Astrocyte (in vitro differentiated cells and primary cell): ENCODE measurements around the gene PEX13.

DNA sequence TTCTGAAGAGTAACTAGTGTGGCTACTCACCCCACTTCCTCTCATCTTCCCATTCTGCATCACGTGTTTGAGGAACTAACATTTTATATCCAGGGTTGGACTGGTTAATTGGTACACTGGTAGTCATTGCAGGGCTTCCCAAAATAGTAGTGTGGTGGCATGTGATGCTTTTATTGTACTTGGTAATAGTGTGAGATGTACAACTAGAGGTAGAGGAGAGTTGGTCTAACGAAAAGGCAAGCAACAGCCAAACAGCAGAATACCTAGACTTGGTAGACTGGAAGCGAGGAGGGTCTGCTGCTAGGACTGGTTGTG, 9.9 kb downstream of the VRK2 start:
- PRO-cap = no peak
- RRBS, 2 experiments = no CpG with 5 or more reads among the region's 3 CpGs

- PRO-cap = no peak
- RRBS, 2 experiments = 10 to 17% methylated on average over 1 of the region's 27 CpGs
Measured at GRCh38 chr2:58427581-58428094, 186.5 kb upstream of the FANCL start.

- PRO-cap = no peak
- RRBS, 2 experiments = no CpG with 5 or more reads among the region's 5 CpGs
Measured at GRCh38 chr2:60306243-60306917, 247.1 kb downstream of the BCL11A start.

DNA sequence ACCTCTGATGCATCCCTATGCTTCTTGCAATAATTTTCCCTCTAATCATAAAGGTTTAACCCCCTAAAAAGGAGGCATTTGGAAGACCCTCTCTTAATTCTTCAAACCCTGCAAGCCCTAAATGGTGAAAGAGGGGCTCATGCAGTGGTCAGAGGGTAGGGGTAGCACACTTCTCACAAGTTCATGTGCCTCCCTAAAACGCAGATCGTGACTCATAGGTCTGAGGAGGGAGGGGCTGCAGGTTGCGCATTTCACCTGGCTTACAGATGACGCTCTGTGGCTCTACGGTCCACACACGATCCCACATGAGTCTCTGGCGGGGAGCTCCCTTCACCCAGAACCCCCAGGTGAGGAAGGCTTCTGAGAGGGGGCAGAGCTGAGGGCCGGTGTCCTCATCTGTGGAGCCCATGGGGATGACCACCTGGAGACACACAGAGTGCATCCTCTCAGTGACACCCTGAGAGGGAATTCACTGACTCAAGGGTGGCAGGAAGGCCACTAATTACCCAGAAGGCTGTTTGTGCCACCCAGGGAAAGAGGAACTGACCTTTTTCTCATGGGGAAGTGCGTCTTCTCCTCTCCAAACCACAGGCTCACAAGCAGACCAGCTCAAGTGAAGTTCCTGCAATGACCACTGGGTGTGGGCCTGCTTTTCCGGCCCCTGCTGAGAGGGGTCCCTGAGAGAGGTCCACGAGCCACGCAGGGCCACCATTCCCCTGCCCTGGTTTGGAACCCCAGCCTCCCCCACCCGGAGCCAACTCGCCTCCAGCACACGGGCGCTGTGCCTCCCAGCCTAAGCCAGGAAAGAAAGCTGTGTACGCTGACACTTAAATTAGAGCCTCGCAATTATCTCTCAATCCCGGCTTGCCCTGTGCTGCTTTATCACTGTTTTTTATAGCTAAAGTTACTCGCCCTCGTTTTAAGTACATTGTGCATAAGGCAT, 114.2 kb downstream of the BCL11A start:
- PRO-cap = no peak
- RRBS, 2 experiments = 71% methylated on average over 6 of the region's 21 CpGs; no CpG with 5 or more reads in 1 of the 2 experiments

- PRO-cap = no peak
- RRBS, 2 experiments = 59 to 76% methylated on average over 2 of the region's 9 CpGs
Measured at GRCh38 chr2:60446446-60447374, 106.7 kb downstream of the BCL11A start.

GRCh38 chr2:60508253-60508883, 45.1 kb downstream of the BCL11A start:
- PRO-cap = no peak
- RRBS, 2 experiments = no CpG with 5 or more reads among the region's 8 CpGs

- PRO-cap = no peak
- RRBS, 2 experiments = no CpG with 5 or more reads among the region's 16 CpGs
Measured at GRCh38 chr2:60529711-60530587, 23.5 kb downstream of the BCL11A start.

DNA sequence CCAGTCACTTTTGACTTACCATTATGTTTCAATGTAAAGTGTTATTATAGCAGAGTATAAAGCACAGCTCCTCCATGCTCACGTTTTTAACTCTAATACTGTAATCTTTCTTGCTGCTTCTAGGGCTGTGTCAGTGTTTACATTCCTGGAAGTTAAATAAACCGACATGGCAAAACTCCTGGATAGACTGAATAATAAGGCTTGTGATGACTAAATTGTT, 20.5 kb downstream of the BCL11A start:
- PRO-cap = no peak
- RRBS, 2 experiments = no CpG with 5 or more reads among the region's 2 CpGs

- PRO-cap = no peak
- RRBS, 2 experiments = no CpG with 5 or more reads among the region's 12 CpGs
Measured at GRCh38 chr2:60545673-60546437, 7.6 kb downstream of the BCL11A start.

DNA sequence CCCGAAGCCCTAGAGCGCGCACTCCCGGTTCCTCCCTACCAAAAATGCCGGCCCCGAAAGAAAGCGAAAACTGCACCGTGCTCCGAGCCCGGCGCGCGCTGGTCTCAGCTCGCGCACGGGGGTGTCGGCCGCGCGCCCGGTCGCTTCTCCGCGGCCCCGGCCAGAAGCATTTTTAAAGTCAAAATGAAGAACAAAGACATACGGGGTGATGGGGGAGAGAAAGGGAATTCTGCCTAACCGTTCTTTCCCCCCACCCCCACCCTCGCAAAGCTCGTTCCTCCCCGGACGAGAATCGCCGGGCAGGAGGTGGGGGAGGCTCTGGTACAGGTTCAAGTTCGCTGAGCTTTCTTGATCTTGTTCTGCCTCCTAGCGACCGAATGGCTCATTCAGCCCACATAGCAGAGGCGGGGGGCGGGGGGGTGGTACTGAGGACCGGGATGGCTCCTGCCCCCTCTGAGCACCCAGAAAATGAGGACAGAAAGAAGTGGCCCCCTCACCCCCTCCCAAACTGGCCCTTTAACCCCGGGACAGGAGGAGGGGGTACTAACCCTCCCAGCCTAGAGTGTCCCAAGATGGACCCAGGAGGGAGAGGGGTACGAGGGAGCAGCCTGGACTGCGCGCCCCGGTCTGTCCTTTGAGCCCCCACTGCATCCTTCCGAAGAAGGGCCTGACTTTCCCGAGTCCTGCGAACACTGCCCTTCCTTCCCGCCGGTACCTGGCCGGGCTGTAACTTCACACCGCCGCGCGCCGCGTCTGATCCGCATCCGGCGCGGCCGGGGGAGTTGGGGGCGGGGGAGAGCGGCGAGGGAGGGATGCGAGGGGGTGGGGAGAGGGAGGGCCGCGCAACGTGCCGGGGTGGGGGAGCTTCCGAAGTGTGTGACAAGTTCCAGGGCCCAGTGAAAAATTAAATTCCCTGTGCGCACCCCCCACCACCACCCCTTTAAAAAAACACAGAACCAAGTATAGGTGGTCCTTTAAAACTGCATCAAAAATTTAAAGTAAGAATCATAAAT, 3.0 kb downstream of the BCL11A start:
- PRO-cap = no peak
- RRBS, 2 experiments = 1 to 3% methylated on average over 41 to 43 of the region's 71 CpGs

- PRO-cap = no peak
- RRBS, 2 experiments = 1 to 2% methylated on average over 25 to 26 of the region's 53 CpGs
Measured at GRCh38 chr2:60552248-60553006, 1.0 kb downstream of the BCL11A start.

DNA sequence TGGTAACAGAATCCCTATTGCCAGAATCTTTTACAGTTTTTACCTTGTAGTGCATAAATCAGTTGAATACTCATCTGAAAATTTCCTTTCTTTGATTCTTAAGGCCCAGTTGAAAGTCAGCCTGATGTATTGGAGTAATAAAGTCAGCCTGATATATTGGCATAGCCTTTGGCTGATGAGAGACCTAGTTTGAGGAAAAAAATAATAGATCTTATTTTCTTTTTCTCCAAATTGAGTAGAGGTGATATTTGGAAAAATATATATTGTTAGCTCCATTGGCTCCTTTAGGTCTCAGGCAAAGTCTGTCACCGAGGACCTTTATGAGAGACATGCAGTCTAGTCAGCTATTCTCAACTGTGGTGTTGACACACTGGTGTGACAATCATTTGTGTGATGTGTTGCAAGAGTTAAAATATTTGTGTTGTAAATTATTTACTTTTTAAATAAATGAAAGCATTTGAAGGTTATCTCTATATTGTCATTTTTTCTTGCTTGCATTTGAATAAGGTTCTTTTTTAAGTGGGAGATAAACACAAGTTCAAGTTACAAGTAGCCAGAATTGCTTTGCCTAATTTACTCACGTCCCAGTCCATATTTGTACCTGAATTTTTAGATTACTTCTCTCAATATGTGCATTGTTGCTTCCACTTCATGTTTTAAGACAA, 4.2 kb downstream of the REL start:
- PRO-cap = no peak
- RRBS, 2 experiments = no CpG with 5 or more reads among the region's 2 CpGs

DNA sequence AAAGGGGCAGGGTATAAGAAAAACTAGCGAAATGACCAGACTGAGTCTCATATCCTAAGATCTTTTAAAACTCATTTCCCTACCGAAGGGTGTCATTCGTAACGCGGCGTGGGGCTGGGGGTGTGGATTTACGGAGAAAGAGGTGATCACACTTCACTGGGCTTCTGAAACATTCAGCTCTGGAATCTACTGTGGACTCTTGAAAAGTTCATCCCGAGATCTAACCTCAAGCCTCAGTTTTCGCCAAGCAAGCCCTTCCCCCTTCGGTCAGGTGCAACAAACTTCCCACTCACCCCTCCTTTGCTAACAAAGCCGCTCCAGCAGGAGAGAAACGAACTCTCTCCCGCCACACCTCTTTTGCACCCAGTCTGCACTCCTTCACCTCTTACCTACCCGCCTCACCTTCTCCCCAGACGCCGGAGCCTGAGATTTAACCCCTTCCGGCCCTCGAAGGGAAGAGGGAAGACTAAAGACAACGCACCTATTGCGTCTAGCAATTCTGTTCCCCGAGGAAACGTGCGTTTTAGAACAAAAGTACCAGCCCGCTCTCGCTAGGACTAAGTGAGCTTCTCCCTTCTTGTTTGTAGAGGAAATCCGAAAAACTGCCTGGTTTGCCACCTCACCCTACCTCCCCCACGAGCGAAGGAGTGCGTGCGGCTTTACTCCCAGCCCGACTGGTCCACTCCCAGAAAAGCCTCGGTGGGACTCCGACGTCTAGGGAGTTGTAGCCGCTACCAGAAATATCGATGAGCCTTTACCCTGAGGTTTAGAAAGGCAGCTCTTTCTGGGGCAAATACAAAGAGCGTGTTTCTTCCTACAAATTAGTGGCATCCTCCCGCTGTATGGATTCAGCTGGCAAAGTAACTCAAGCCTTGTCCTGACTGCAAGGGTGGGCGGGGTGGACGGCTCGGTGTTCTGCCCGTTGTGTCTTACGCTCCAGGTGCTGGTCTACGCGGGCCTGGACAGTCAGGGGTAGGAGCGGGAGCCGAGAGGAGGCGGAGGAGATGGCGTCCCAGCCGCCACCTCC, at the start of gene PEX13:
TSS of gene PEX13 (plus strand) at position 965 of the 1,027 bp plus-strand sequence.
- PRO-cap = bidirectional peak, plus-strand start at position 965 of the sequence, minus-strand start at position 676 of the sequence
- RRBS, 2 experiments = no CpG with 5 or more reads among the region's 50 CpGs

GRCh38 chr2:61266433-61267189, 104.6 kb downstream of the C2orf74 start:
- PRO-cap = no peak
- RRBS, 2 experiments = no CpG with 5 or more reads among the region's 6 CpGs

DNA sequence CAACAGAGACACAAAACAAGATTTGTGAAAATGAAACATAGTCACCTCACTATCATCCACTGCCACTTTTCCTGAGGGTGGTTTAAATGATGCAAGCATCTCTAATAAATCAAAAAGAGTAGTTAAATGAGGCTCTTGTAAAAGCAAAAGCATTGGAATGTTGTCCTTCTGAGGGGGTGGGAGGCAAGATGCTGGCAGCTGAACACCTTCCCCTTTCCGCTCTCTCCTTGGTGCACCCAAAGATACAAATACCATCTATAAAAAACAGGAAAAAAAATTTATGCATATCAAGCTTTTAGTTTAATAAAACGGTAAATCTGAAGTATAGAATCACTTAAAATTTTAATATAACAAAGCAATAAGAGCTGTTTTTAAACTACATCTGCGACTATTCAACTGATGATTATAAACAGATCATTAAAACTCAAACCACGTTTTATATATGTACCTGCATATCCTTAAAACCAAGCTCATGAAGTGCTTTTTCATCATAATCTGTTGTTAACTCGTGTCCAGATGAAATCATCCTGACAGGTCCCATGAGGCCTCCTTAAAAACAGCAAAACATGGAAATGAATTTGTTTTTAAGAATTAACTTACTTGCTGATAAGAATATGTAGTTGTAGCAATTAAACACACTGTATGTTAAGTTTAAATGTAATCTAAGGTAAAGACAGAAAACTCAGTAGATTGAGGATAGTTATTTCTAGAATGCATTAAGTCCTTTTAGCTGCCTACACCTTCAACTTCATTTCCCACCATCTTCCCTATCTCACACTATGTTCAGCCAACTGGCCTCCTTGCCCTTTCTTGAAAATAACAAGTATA, 139.1 kb downstream of the C2orf74 start:
- PRO-cap = no peak
- RRBS, 2 experiments = no CpG with 5 or more reads among the region's 5 CpGs

DNA sequence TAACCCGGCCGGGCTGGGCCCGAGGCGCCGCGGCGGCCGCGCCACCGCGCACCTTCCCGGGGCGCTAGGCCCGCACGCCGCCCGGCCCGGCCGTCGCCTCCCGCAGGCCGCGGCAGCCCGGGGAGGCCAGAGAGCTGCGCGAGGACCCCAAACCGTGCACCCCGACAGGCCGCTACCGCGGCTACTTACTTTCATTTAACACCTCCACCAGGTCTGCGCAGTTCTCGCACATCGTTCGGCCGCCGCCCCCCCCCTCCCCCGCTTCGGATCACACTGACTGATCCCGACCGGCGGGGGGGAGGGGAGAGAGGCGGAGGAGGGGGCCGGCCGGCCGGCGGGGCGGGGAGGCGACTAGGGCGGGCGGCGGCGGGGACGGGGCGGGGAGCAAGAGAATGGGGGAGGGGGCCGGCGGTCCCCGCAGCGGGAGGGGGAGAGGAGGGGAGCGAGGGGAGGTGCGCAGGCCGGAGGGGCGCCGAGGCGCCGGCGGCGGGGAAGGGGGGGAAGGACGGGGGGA, 369 bp downstream of the USP34 start:
- PRO-cap = unidirectional peak, minus-strand start at position 187 of the sequence; bidirectional peak, plus-strand start outside the sequence, minus-strand start at position 255 of the sequence
- RRBS, 2 experiments = 3 to 6% methylated on average over 23 to 24 of the region's 69 CpGs

GRCh38 chr2:61538413-61538933, 317 bp upstream of the XPO1 start:
- PRO-cap = bidirectional peak, plus-strand start at chr2:61538442, minus-strand start at chr2:61538258
- RRBS, 2 experiments = under 1% methylated on average over 9 of the region's 49 CpGs; no CpG with 5 or more reads in 1 of the 2 experiments

GRCh38 chr2:61770685-61771221, 83.1 kb downstream of the FAM161A start:
- PRO-cap = unidirectional peak, minus-strand start at chr2:61770908

GRCh38 chr2:62187156-62187587, 8.7 kb upstream of the B3GNT2 start:
- PRO-cap = no peak
- RRBS, 2 experiments = no CpG with 5 or more reads among the region's 9 CpGs

DNA sequence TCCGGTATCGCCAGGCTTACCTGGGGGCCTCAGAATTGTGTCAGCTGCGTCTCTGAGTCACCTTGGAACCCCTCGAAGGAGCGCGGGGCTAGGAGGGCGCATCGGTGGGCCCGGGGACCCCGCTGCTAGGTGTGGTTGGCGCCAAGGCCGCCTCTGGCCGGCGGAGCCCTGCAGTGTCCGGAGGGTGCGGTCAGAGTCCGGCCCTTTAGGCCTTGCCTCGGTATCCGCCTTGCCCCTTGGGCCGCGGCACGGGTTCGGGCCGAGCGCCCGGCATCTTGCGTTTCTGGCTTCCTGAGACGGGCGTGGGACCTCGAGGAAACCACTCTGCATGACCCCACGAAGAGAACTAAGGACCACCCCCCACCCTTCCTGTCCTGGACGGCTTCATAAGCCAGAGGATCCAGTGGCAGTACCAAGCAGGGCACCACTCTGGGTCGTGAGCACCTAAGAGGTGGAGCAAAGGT, 764 bp upstream of the B3GNT2 start:
- PRO-cap = no peak
- RRBS, 2 experiments = 18 to 27% methylated on average over 15 to 21 of the region's 33 CpGs